Cerebellum (tissue), 5 donors: Measurements from ENCODE around the gene SPDYE17.

DNA sequence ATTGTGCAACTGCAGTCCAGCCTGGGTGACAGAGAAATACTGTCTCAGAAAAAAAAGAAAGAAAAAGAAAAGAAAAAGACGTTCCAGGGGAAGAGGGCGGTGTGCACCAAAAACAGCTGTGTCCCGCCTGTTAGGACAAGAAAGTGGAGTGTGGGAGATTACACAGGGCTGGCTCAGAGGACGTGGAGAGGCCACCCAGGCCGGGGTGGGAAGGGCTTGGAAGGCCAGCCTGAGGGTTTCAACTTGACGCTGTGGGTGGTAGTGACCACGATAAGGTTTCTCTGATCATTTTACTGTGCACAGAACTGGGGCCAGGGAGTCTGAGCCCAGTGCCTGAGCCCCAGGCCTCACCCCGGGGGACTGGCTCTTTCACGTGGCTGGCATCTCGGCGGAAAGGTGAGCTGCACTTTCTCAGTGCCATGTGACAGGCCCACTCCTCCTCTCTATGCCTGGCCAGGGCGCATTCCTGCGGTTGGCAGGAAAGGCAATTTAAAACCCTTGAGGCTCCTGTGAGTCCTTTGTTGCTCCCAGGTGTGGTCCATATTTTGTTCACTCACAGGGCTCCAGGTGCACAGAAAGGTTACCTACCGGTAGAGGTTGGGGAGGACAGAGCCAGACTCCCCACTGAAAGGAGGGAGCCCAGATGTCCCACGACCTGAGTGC lies 14.0 kb downstream of the RHBDD2 start:
- PRO-cap, 3 experiments: no peak in any of the 3 experiments
- RAMPAGE, long total RNA: no peak

- PRO-cap, 3 experiments: no peak in any of the 3 experiments
- RAMPAGE, long total RNA: no peak
These were observed 5.6 kb downstream of the POR start for GRCh38 chr7:75920248-75921218.

- PRO-cap, 3 experiments: no peak in any of the 3 experiments
- RAMPAGE, long total RNA: no peak
These were observed 10.8 kb downstream of the POR start for GRCh38 chr7:75925642-75926301.

- PRO-cap, 3 experiments: no peak in any of the 3 experiments
- RAMPAGE, long total RNA: no peak
These were observed 30.3 kb downstream of the POR start for GRCh38 chr7:75945175-75945759.

- PRO-cap, 3 experiments: peak in 3 of 3 experiments; most common plus-strand start chr7:75993829 (in 2); most common minus-strand start chr7:75993906 (in 1)
- RAMPAGE, long total RNA: no peak
These were observed 608 bp downstream of the TMEM120A start for GRCh38 chr7:75993588-75994385.

DNA sequence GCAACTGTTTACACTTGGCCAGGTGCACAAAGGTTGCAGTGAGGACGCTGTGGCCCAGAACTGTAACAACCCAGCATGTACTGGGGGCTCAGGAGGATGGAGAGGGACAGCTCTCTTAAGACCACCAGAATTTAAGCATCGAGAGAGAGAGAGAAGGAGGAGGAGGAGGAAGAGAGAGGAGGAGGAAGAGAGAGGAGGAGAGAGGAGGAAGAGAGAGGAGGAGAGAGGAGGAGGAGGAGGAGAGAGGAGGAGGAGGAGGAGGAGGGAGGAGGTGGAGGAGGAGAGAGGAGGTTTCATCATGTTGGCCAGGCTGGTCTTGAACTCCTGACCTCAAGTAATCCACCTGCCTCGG lies 11.2 kb upstream of the TMEM120A start:
- PRO-cap, 3 experiments: no peak in any of the 3 experiments
- RAMPAGE, long total RNA: no peak

- PRO-cap, 3 experiments: peak in 1 of 3 experiments; most common plus-strand start chr7:76150464 (in 1)
- RAMPAGE, long total RNA: no peak
These were observed 51.4 kb upstream of the SRRM3 start for GRCh38 chr7:76150193-76150797.

GRCh38 chr7:76259780-76260538 lies 42.5 kb upstream of the HSPB1 start:
- PRO-cap, 3 experiments: no peak in any of the 3 experiments
- RAMPAGE, long total RNA: no peak

GRCh38 chr7:76300114-76300650 lies 2.3 kb upstream of the HSPB1 start:
- PRO-cap, 3 experiments: no peak in any of the 3 experiments
- RAMPAGE, long total RNA: no peak

GRCh38 chr7:76327938-76328393 lies 25.5 kb downstream of the HSPB1 start:
- PRO-cap, 3 experiments: no peak in any of the 3 experiments
- RAMPAGE, long total RNA: no peak

DNA sequence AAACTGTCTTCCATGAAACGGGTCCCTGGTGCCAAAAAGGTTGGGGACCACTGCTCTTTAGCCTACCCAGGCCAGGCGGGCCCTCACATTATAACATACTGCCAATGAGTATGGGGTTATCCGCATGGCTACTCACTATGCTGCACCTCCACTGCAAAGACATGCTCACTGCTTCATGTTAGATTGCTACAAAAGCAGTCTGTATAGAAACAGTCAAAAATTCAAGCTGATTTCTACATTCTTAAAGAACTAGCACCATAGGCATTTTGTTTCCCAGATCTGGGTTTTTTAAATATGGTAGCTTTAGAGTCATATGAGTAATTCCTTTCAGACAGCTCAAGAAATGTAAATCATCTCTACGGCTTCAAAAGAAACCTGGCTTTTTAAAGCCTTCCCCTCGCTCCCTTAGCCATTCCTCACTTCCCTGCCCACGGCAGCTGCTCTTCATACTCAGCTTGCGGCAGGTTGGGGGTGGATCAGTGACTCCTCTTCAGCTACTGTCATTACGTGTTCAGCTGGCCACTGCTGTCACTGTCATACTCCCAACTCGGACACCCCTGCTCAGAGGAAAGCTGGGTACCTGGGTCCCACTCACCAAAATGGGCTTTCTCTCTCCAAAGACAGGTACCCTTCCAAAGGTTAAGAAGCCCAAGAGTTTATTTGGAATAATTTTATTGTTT lies 6.7 kb downstream of the YWHAG start:
- PRO-cap, 3 experiments: no peak in any of the 3 experiments
- RAMPAGE, long total RNA: no peak

DNA sequence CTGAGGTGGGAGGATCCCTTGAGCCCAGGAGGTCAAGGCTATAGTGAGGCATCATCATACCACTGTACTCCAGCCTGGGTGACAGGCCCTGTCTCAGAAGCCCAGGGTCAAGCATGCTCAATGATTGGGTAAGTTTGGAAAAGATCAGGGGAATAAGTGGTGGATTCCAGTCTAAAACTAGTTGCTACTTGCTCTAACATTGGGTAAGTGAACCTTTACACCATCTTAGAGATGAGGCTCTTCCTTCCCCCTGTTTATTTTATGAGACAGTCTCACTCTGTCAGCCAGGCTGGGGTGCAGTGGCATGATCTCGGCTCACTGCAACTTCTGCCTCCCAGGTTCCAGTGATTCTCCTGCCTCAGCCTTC lies 14.8 kb downstream of the ZP3 start:
- PRO-cap, 3 experiments: no peak in any of the 3 experiments
- RAMPAGE, long total RNA: no peak

DNA sequence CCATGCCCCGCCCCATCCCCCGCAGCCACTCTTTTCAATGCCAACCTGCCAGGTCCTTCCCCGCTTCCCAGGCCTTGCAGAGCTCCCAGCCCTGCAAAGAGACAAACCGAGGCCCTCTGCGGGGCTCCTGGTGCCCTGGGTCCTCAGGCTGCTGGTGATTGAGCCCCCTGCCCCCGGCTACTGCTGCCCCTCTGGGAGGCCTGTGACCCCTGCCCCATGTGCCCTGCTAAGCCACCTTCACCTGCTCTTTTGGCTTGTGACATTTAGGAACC lies 2.1 kb downstream of the UPK3B start:
- PRO-cap, 3 experiments: no peak in any of the 3 experiments
- RAMPAGE, long total RNA: no peak

DNA sequence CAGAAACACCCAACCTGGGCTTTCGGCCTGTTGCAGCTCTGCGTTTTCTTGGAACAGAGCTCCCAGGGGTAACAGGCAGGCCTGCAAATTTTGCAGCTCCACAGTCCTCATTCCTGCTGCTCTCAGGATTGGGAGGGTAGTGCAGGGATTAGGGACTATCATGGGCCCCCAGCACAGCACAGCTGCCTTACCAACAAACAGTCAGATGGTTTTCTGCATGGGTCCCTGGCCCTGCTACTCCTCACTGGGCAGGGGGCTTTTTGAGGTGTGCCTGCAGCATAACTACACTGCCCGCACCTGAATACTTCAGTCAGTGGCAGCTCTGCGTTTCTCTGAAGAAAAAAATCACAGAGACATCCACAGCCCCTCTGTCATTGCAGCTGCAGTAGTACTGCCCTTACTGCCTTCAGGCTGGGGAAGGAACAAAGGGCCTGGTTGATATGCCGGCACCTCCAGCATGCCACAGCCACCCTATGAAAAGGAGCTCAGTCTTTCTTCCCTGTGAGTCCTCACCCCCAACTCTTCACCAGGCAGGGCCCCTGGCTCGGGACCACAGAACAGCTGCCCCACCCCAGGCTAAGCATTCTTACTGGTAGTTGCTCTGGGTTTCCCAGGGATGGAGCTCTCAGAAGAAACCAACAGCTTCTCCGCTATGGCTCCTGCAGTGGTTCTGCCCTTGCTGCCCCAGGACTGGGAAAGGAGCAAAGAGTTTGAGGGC lies 36.2 kb downstream of the POMZP3 start:
- PRO-cap, 3 experiments: no peak in any of the 3 experiments
- RAMPAGE, long total RNA: no peak

- PRO-cap, 3 experiments: no peak in any of the 3 experiments
- RAMPAGE, long total RNA: no peak
These were observed 101.6 kb upstream of the POMZP3 start for GRCh38 chr7:76728355-76729314.

- PRO-cap, 3 experiments: no peak in any of the 3 experiments
- RAMPAGE, long total RNA: no peak
These were observed 202.2 kb upstream of the POMZP3 start for GRCh38 chr7:76829238-76829743.

- PRO-cap, 3 experiments: no peak in any of the 3 experiments
- RAMPAGE, long total RNA: no peak
These were observed at the start of gene SPDYE17 for GRCh38 chr7:77032164-77032601. Gene SPDYE17, minus strand, starts transcription at chr7:77032361.

DNA sequence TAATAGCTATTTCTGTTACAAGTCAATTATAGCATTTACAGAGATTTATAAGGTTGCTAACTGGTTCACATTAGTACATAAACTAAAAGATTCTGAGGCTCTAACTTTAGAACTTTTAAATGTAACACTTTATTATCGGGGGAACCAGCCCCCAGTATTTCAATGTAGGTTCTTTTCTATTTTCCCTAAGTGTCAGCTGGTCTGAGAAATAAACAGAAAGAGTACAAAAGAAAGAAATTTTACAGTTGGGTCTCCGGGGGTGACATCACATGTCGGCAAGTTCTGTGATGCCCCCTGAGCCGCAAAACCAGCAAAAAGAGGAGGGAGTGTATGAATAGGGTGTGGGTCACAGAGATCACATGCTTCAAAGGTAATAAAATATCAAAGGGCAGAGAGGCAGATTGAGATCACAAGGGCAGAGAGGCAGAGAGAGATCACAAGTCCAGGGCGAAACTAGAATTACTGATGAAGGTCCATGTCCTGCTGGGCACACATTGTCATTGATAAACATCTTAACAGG lies 19.9 kb upstream of the FGL2 start:
- PRO-cap, 3 experiments: no peak in any of the 3 experiments
- RAMPAGE, long total RNA: no peak

DNA sequence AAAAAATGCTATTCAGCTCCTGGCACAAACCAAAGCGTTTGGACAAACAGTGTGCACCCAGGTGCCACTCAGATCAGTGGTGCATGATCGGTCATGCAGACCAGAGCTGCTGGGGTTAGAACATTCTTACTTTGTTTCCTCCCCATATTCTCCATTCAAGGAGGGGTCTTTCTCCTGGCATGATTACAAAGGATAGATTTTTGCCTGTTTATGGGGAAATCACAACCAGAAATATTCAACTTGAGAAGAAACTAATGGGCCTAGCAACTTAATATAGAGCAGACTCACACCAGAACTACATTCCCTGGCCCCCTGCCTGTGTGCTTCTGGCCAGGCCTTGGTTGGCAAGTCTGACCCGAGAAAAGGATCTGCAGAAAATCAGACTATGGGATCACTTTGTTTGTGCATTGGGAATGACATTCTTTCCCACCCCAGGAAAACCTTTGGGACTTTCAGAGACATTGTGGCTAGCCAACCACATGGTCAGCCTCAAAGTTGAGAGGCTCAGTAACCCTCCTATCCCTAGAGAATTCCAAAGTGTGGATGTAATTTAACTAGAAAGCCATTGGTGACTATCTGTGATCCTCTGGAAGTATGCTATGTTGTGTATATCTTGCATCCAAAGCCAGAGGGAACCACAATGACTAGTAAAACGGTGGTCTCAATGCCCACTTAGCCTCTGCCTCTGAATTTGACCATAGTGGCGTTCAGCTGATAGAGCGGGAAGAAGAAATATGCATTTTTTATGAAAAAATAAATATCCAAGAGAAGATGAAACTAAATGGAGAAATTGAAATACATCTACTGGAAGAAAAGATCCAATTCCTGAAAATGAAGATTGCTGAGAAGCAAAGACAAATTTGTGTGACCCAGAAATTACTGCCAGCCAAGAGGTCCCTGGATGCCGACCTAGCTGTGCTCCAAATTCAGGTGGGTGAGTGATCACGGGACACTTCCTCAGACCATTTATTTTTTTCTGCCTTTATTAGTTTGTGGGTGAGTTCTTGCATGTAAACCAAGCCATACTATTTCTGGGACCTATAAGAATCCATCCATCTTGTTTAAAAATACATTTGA lies 82.6 kb upstream of the FGL2 start:
- PRO-cap, 3 experiments: no peak in any of the 3 experiments
- RAMPAGE, long total RNA: no peak

DNA sequence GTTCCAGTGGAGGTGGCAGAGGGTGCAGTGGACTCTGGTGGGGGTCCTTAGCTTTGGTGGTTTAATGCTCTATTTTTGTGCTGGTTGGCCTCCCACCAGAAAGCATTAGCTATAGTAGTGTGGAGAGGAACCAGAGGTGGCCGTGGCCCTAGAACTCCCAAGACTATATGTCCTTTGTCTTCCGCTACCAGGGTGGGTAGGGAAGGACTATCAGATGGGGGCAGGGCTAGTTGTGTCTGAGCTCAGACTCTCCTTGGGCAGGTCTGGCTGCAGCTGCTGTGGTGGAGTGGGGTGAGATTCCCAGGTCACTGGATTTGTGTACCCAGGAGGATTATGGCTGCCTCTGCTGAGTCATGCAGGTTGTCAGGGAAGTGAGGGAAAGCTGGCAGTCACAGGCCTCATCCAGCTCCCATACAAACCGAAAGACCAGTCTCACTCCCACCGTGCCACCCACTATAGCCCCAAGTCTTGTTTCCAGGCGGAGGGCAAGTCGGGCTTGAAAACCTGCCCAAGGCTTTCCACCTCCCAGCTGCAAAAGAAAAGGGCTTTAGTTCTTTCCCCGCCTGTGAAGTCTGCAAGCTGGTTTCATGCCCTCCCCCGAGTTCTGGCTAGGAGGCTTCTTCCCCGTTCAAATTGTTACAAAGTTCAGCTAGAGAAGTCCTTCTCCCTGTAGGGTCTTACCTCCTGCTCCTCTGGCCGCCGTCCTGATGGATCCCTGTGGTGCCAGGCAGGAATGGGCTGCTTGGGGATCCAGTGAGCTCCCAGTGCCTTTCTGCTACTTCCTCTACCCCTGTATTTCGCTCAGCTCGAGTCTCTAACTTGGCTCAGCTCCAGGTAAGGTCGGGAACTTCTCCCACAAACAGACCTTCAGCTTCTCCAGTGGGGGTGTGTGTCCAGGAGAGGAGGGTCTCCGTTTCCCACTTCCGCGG lies 106.7 kb upstream of the FGL2 start:
- PRO-cap, 3 experiments: no peak in any of the 3 experiments
- RAMPAGE, long total RNA: no peak